ENCODE measurements around a stretch of chr12.

GRCh38 chr12:114408524-114409456, 2.8 kb upstream of the TBX5 start:
- PRO-cap: no peak

GRCh38 chr12:114666610-114667431, 17.2 kb downstream of the TBX3 start:
- PRO-cap: no peak

DNA sequence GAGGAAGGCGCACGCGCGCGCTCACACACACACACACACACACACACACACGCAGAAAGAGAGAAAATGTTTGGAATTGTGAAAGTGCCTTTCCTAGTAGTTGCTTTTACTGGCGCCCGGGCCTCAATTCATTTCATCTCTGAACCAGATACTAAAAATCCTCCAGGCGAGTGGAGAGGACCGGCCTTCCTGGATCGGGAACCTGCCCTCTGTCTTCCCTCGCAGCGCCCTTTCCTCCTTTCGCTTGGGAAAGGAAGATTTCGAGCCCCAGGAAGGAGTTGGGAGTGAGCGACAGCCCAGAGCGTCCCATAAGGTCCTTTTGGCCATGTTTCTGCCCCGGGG, 7.8 kb upstream of the TBX3 start:
- PRO-cap: no peak

DNA sequence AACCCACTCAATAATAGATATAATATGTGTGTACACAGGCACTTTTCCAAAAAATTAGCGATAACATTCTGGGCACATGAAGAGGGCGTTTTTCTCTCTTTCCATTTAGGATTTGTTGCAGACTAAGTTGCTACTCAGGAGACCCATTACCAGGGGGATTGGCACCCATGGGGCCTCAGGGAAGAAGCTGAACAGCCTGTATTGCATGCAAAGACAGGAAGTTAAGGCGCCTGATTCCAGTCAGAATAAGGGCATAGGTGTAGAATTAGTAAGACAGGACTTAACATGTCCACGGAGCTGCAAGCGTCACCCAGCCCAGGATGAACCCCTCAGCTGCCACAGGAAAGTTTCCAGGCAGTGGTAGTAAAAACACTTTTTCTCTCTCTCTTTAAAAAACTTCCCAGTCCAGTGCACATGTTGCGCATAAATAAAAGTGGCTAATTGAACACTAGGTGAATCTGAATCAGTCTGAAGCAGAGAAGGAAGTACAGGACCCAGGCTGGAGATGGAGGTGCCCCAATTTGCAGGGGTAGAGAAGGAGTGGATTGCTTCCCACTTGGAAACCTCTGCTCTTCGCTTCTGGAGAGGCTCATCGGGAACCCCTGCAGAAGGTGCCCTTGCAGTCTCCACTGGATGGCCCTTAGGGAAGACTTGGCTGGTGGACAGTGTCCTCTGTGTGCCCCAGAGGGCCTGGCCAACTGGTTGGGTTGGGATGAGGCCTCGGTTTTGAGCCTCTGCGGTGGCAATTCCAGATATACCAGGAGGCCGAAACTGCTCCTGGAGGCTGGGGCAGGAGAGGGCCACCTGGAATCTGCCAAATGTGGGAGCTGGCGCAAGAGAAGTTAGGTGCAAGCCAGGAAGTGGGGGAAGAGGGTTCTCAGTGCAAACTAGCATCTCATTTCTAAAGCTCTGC, 10.6 kb upstream of the TBX3 start:
- PRO-cap: no peak

DNA sequence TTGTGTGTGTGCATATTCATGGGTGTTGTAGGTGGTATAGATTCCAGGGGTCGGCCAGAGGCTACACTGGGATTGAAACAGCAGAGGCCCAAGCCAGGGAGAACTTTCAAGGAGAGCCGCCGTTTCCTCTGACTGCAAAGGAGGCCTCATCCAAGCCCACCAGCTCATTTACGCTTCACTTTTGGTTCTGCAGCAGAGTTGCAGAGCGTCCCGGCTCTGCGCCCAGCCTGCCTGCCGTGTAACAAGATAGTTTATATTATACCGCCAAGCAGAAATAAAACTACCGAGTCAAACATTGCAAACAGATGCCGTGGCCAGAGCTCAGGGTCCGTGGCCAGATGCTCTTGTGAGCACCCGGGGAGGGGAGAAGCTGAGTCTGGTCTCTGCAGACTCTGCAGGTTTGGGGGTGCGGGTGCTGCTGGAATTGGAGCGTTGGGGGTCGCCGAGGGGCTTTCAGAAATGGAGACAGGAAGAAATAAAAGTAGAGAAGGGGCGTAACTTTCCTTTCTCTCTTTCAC, 60.7 kb upstream of the TBX3 start:
- PRO-cap: no peak

GRCh38 chr12:114933356-114933710, 249.4 kb upstream of the TBX3 start:
- PRO-cap: no peak

- PRO-cap: no peak
These were observed 784.0 kb upstream of the TBX3 start for GRCh38 chr12:115467951-115468480.

GRCh38 chr12:115598830-115600074, 678.2 kb downstream of the MED13L start:
- PRO-cap: no peak

- PRO-cap: no peak
These were observed 617.0 kb downstream of the MED13L start for GRCh38 chr12:115660412-115660985.

DNA sequence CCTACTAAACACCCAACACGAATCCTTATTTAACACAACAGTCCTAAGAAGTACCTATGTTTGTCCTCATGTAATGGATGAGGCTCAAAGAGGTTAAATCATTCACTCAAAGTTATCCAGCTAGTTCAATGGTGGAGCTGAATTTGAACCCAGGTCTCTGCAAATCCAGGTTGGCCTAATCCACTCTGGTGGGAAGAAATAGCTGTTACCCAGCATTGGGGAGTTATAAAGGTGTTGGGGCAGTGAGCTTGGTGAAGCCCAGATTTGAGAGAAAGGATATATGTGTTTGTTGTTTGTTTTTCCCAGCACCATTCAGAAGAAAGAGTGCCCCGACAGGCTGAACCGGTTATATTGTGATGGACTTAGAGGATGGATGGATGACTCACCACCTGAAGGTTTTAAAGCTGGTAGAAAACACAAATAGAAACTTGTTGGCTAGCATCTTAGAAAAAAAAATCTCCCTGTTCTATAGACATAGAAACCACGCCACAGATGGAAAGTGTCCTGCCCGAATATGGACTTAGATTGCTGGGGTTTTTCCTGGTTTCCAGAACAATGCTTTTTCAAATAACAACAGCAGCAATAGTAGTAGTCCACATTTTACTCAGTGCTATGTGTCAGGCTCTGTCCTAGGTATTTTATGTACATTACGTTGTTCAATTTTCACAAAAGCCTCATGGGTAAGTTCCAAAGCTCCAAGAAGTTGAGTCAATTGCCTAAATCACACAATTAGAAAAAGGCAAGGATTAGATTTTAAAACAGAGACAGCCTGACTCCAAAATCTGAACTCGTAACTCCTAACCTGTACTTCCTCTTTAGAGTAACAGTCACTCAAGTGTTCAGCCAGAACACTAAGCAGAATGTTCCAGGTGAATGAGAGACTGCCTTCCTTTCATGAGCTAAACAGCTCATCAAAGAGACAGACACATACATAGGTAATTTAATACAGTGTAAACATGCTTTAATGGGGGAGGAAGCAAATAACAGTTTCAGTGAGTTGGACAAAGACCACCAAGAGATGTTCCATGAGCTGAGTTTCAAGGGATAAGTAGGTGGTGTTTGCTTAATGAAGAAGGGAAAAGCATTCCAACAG, 404.4 kb downstream of the MED13L start:
- PRO-cap: no peak

DNA sequence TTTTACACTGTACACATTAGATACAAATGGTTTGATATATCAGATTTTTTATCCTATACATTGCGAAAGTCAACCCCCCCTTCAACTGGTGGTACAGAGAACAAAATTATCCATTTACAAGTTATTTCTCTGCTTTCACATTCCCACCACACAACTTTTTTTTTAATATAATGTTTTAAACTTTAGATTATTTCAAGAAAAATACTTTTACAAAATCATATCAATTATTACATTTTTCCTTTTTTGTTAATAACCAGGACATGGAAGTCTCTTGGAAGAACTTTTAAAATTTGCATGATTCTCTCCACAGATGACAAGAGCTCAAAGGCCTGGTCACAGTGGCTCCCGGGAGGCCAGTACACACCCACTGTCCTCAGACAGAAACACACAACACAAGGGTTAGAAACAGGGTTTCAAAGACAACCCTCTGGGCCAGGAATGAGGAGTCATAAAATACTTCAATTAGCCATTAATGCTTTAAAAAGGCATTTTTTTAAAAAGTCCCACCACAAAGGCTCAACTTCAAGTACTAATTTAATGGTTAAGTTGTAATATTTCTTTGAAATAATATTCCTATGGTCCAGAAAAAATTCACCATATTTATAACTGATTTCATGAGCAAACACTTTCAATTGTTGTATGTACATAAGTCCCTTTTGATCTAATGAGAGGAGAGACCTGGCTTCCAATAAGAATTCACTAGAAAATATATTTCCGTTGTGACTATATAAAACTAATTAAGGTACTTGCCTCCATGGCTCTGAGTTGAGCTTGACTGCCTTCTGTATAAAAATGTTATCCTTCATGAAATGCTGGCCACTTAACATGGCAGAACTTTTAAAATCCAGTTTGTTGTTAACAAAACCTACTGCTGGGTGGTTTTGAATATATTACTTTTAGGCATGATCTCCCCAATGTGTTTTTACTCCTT, 317.6 kb downstream of the MED13L start:
- PRO-cap: no peak

- PRO-cap: no peak
These were observed 294.4 kb downstream of the MED13L start for GRCh38 chr12:115982893-115983765.

GRCh38 chr12:116149004-116149404, 128.5 kb downstream of the MED13L start:
- PRO-cap: no peak

GRCh38 chr12:116199402-116200637, 77.7 kb downstream of the MED13L start:
- PRO-cap: no peak

GRCh38 chr12:116205581-116206312, 71.7 kb downstream of the MED13L start:
- PRO-cap: no peak

GRCh38 chr12:116264514-116265375, 12.7 kb downstream of the MED13L start:
- PRO-cap: no peak

GRCh38 chr12:116319710-116320597, 42.5 kb upstream of the MED13L start:
- PRO-cap: no peak

GRCh38 chr12:116345979-116346560, 68.6 kb upstream of the MED13L start:
- PRO-cap: no peak

GRCh38 chr12:116383188-116383565, 105.7 kb upstream of the MED13L start:
- PRO-cap: no peak

- PRO-cap: no peak
These were observed 108.2 kb upstream of the MED13L start for GRCh38 chr12:116385545-116386287.

Measured in right common carotid artery plus branches (tissue), 1 donor.